ENCODE measurements around a stretch of chr6.

DNA sequence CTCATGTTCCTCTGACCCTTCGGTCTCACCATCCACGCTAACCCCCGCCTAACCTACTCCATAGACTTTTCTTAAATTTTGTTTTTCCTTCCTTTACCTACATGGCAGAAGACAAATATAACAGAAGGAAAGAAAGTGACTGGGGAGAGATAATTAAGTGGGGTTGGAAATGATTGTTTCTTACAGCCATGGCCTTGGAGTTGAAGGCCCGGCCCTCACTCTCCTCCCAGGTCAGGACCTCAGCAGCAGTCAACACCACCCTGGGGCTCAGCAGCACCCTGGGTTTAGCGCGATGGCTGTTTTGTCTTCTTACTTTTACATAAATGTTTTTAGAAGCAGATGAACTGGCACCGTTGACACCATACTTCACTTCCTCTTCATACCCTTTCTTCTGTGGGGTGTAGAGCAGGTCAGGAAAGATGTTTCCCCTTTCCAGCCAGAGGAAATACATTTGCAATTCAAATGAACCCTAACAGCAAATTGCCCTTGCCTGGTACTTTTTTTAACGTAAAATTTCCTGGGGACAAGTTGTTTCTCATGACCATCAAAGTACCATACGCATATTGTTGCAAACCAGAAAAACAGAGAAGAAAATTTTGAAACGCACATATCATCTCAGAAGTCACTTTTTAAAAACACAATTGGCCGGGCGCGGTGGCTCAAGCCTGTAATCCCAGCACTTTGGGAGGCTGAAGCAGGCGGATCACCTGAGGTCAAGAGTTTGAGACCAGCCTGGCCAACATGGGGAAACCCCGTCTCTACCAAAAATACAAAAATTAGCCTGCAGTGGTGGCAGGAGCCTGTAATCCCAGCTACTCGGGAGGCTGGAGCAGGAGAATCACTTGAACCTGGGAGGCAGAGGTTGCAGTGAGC is 54.7 kb upstream of the SNX9 start:
- RRBS, result no CpG with 5 or more reads among the region's 16 CpGs

GRCh38 chr6:157814775-157815412 is 8.2 kb upstream of the SNX9 start:
- RRBS, result no CpG with 5 or more reads among the region's 6 CpGs

DNA sequence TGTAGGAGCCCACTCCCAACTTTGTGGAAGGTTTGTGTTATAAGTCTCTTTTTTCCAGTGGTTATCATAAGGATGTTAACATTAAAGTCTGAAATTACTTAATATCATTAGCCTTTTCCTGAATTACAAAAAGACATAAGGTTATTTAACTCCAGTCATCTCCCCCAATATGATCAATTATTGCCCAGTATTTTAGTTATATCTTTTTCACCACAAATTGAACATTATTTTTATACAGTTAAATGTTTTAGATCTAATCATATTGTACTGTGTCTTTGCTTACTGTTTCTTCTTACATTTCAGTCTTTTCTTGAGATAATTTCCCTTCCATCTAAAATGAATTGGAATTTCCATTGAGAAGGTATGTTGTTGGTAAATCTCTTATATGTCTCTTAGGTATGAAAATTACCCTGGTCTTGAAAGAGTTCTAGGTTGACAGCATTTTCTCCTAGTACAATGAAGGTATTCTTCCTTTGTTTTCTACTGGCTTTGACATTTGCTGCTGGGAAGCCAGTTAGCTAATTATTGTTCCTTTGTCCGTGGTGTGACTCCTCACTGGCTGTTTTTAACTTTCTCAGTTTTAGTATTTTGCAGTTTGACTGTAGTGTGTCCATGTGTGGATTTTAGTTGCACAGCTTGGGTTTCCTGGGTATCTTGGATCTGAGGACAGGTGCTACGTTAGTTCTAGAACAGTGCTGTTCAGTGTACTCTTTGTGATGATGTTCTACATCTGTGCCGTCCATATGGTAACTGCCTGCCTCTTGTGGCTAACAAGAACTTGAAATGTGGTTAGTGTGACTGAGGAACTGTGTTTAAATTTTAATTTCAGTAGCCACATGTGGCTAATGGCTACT is 7.1 kb downstream of the SNX9 start:
- RRBS, result no CpG with 5 or more reads among the region's 3 CpGs

DNA sequence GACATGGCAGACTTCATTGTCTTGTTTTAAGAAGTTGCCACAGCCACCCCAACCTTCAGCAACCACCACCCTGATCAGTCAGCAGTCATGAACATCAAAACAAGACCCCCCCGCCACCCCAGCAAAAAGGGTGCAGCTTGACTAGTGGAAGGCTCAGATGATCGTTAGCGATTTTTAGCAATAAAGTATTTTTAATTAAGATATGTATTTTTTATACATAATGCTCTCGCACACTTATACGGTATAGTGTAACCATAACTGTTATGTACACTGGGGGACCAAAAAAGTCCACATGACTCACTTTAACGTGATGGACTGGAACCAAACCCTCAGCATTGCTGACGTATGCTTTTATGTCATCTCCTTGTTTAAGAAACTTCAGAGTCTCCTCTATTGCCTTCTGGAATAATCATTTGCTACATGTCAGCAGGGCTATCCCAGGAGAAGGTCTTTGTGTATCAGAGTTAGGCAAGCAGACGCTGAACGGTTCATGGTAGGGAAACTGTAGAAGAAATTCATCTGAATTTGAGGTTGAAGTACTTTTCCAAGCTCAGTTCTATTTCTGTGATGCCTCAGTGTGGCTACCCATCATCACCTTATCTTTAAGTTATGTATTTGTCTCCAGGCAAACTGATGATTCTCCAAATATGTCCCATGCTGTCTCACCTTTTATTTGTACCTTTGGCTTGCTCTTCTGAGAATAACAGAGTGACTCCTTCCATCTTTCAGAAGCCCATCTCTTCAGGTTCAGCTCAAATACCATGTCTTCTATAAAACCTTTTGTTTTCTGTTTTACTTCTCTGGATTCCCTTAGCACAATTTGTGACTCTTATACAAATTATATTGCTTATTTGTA is 60.2 kb downstream of the SNX9 start:
- RRBS, result no CpG with 5 or more reads among the region's 9 CpGs

DNA sequence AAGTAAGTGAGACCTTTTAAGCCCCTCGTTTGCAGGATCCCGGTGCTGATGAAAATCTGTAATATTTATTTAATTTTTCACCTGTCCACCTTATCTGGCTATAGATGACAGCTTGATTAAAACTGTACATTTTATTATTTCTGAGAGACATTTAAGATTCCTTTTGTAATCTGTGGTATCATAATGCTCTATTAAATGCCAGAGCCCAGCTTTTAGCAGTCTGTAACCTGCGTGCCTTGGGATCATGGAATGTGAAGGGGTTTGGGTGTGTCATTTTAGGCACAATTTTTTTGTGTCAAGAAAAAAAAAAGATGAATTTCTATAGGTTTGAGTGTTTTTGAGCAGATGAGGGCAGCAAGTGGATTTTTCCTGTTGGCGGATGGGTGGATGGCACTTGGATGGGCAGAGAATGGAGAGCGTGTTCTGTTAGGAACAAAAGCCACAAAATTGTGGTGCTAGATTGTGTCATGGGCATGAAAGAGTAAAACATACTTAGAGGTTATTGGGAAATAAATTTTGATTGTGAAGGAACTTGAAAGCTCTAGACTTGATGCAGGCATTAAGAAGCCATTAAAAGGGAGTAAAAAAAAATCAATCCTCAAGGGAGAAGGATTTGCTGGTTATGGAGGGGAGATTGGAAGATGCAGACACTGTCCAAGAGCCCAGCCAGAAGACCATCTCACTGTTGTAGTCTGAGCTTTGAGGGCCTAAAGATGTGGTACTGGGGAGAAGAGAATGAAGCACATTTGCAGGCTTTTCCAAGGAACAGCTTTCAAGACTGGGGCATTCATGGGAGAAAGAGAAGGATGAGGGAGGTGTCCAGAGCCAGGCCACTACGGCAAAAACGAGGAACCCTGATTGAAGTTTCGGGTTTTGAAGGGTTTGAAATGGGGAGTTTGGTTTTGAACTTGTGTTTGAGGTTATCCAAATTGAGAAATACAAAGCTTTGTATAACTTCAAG is 42.5 kb upstream of the SYNJ2 start:
- RRBS, result no CpG with 5 or more reads among the region's 8 CpGs

GRCh38 chr6:157945600-157946573 is 35.8 kb upstream of the SYNJ2 start:
- RRBS, result 83% methylated on average over 1 of the region's 10 CpGs

GRCh38 chr6:157947784-157948586 is 33.7 kb upstream of the SYNJ2 start:
- RRBS, result no CpG with 5 or more reads among the region's 10 CpGs

DNA sequence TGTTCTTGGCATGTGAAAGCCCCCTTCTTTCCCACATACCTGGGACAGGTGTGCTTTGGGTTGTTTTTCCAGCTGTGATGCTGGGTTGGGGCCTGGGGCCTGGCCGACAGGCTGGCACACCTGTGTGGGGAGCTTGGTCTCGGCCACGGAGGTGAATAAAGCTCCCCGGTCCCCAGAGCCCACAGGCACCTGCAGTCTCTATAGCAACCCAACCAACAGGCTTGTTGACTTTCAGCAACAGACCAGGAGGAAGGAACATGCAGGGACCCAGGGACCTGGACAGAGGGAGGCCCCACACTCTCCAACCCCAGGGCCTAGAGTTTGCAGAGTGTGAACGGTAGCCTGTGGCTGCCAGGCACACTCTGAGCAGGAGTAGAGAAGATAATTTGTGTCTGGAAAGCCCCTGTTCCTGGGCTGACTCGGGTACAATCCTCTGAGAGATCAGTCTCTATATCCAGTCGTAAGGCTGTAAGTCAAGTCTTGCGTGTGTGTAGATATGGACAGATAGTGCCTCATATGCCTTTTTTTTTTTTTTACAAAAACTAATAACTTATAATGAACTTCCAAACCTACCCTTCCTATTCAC is 14.6 kb upstream of the SYNJ2 start:
- RRBS, result no CpG with 5 or more reads among the region's 8 CpGs

GRCh38 chr6:158040181-158041225 is 58.8 kb downstream of the SYNJ2 start:
- RRBS, result no CpG with 5 or more reads among the region's 17 CpGs

GRCh38 chr6:158284158-158284825 is 28.0 kb upstream of the TULP4 start:
- RRBS, result no CpG with 5 or more reads among the region's 8 CpGs

- RRBS, result 78% methylated on average over 1 of the region's 3 CpGs
Measured at GRCh38 chr6:158290482-158291144, 21.7 kb upstream of the TULP4 start.

DNA sequence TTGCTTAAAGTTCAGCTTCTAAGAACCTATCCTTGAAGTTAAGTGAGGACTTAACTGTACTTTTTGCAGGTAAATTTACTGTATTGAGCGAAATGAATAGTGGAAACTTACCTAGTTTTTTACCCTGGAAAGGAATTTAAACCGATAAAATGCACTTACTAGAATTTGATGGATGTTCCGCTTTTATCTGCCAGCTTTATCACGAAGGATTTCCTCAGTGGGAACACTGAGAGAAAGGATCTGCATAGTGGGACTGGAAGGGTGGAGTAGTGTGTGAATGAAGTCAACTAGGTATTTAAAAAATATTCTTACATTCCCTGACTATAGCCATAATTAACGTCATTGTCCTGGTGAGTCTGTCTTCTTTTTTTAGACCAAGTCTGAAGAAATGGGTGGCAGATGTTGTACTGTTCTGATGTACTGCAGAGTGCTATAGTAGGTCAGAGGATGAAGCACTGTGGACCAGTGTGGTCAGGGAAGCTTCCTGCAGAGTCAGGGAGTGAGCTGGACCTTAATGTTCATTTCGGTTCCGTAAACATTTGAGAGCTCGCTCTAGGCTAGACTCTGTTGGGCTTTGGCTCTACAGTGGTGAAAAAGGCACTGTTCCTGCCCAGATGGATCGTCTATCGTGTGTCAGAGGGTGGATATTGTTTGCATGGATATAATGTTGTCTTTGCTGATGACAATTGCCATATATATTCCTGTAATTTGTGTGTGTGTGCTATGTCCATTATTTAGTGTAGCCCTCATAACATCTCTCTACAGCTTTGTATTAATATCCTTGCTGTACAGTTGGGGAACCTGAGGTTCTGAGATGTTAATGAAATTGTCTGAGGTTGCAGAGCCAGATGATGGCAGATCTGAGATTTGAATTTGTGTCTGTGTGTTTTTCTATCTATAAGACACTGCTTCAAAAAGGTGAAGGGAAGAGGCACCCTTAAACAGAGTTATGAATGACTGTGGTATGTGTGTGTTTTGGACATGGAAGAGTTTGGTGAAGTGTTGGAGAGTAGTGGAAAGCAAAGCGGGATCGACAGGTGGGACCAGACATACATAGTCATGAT is 12.0 kb downstream of the TULP4 start:
- RRBS, result no CpG with 5 or more reads among the region's 12 CpGs

- RRBS, result no CpG with 5 or more reads among the region's 11 CpGs
Measured at GRCh38 chr6:158451907-158452763, 107.8 kb upstream of the TMEM181 start.

DNA sequence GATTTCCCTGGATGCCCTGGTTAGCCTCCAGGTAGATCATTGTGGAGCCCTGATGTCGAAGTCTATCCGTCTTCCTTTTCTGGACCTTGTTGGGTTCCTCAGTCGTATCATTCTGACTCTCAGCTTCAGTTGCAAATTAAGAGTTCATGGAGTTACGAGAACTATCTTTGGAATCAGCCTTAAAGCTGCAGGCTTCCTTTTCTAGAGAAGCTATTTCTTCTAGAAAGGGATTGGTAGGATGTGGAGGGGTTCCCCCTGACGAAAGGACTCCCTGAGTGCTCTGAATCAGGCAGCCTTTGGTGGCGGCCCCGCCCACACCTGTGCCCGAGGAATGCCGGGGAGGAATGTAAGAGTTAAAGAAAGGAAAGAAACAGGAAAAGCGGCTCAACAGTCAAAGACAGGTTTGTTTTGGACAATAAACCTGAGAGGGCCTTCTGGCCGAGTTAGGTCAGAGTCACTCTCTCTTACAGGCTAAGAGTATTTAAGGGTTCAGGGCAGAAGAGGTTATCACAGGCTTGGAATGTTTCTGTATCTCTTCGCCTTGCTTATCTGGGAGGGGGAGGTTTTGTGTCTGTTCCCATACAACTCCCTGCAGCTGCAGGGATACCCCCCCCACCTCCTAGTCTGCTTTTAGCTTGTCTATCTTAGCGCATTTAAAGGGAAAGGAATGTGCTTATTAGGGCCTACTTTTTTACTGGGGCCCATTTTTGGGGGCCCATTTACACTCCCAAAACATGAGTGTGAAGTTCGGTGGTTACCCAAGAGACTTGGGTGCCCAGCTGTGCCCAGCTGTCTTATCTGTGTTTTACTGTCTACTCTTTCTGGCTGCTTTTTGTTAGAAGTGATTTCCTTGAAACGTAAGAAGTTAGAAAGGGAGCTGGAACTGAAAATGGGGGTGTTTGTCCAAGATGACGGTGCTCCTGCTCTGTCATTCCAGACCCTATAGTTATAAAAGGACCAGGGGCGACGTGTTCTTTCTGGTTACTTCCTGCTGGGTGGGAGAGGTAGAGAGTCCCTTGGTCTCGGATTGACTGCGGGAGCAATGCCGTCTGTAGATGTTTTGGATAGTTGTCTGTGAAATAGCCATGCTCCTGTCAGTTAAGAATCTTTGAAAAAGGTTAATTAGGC is 32.8 kb downstream of the DYNLT1 start:
- RRBS, result no CpG with 5 or more reads among the region's 21 CpGs

DNA sequence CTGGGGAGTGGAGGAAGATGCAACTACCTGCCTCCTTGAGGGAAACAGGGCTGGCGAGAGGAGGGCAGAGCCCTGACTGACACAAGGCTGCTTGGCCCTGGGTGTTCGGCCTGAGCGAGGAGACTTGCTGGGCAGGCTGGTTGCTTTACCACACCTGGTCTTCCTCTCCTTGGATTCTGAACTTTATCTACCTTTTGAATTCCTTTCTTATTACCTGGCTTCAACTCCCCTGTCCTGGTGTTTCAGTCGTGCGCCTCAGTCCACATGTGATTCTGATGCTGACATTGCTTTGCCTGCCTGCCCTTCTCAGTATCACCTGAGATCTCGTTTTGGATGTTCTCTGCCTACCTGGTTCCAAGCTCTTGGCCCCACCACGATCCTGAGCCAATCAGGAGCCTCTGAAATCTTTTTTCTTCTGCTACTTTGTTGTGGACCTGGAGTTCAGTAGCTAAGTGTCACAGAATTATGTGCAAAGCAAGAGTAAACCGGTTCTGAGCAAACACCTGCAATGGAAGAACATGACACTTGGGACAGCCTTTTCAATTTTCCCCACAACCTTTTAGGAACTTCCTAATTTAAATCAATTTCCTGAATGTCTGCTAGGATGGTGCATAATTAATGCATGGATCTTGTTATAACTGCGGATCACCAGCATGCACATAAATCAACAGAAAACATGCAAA is 2.1 kb upstream of the DYNLT1 start:
- RRBS, result no CpG with 5 or more reads among the region's 9 CpGs

DNA sequence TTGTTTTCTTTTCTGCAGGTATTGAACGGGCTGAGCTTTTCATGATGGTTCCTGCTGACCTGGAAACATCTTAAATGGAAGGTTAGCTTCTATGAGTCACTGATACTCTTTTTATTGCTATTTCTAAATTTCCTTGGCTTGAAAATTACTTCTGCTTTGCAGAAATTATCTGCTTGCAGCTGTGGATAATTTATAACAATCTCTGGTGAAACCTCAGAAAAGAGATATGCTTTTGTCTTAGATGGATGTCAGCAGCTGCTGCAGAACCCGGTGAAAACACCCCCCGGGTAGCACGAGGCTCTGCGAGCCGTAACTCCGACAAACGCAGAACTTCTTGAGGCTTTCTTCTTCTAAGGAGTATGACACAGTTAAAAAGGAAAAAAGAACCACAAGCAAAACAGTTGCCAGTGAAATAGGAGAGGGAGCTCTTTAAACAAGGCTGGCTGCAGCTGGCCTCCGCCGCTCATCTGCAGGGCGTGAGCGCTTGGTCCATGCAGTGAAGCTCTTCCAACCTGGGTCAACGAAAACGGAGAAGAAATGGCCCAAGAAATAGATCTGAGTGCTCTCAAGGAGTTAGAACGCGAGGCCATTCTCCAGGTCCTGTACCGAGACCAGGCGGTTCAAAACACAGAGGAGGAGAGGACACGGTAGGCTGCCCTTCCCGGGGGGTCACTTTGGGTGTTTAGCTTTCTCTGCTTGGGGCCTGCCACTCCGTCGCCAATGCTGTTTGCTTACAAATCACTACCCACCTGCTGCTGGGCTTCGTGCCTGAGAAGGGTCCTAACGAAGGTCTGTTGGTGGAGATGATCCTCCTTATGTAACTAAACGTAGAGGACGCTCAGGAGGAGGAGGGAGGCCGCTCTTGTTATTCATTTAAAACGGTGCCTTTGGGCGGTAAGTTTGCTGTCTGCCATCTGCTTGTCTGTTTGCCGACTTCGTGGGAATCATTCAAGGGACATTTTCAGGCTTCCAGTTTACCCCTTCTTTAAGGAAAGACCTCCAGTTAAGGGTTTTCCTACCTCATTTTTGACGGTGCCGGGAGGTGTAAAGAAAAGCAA is 13.2 kb downstream of the SYTL3 start:
- RRBS, result no CpG with 5 or more reads among the region's 33 CpGs

DNA sequence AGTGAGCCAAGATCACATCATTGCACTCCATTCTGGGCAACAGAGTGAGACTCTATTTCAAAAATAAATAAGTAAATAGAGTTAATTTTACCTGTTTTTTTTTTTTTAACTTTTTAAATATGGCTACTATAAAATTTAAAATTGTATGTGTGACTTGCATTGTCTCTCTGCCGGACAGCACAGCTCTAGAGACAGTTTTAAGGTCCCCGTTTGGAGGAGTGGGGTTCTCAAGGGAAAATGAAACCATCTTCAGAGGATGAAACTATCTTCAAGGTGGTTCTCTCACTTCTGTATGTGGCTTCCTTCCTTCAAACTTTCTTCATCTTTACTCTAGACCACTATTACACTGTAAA is 67.3 kb downstream of the SYTL3 start:
- RRBS, result no CpG with 5 or more reads among the region's 2 CpGs

DNA sequence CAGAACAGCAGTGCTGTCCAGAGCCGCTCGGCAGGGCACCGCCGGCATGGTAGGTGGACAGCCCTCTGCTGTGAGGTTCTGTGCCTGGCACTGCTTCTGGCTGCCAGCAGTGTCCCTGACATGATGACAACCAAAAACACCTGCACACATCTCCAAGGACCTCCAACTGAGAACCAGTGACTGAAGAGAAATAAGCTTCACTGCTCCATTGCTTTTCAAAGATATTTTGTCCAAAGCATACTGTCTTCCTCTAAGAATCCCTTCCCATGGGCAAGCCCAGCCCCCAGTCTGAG is 55.4 kb downstream of the EZR start:
- RRBS, result no CpG with 5 or more reads among the region's 4 CpGs

- RRBS, result no CpG with 5 or more reads among the region's 8 CpGs
Measured at GRCh38 chr6:158816303-158816928, 2.8 kb downstream of the EZR start.

GRCh38 chr6:159035041-159035921 is 9.5 kb downstream of the TAGAP start:
- RRBS, result no CpG with 5 or more reads among the region's 12 CpGs